ENCODE measurements around a stretch of chr3.

- PRO-cap, result no peak
Observed at GRCh38 chr3:71784160-71784579, 778 bp downstream of the PROK2 start.

DNA sequence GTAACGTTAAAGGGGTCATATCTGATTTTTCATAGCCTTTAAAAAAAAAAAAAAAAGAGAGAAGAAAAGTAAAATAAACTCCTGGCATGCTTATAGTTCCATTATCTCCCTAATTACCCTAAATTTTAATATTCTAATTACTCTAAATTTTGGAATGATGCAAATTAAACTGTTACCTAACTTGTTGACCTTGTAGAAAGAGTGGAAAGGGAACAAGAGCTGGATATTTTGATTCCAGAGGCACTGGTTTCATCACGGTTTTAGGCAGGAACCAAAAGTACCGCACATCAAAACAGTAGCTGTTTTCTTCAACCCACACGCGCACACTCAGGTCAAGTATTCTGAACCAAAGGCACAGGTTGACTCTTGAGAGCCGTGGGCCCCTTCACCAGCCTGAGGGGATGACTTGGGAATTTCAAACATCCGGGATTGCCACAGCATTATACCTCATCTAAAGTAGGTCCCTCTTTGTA is 87.9 kb upstream of the PROK2 start:
- PRO-cap, result no peak

DNA sequence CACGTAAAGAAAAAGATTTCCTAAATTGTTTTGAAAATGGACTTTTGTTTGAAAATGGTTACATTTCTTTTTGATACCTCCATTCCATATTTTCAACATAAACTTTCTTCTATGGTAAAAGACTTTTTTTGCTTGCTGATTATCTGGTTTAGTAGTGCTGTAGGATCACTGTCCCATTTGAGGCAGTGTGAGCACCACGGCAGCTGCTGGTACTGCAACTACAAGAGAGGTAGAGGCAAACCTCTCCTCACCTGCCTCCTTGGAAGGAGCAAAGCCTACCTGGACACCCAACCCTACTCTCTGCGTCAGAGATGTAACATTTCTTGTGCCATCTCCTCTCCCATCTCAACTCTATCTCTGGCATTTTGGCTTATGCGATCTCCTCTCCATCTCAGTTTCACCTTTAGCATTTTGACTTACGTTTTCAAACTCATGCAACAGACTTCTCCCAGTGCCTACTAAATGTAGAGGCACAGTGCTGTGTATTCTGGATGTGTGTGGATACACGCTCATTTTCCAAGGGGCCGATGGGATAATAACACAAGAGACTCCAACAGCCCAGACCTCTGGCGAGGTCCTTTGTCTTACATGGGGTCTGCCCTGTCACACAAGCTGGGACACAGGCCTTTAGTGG is 460.0 kb downstream of the SHQ1 start:
- PRO-cap, result no peak

DNA sequence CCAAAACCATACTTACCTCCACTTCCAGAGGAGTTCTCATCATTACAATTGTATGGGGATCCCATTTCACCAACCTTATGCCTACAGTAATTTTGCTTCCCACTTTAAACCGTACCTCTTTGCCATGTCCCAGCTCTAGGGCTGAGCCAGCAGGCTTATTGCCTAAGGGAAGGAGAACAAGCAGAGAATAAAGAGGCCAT is 357.3 kb downstream of the SHQ1 start:
- PRO-cap, result no peak

DNA sequence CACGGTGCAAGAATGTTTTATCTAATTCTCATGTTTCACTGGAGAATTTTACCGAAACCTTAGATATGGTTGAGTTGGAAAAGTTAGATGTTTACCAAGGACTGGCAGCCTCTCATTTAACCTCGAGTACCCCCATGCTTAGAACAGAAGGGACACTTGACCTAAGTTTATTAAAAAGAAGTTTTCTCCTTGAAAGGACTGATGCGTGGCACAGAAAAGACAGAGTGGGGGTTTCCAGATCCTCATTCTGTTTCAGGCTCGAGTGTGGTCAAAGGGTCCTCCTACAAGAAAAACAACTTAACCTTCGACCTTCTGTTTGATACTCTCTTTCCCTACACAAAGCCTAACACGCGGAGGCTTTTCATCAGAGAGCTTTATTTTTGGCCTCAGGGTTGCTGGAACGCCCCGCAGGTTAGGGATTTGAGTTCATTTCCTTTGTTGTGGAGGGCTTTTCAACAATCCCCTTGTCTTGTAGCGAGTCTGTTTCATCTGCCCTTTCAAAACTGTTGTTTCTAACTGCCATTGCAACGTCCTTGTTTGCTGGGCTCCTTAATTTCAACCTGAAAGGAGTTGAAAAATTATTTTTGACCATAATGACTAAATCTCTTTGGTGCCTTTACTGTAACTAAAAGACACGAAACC is 1.1 kb downstream of the GXYLT2 start:
- PRO-cap, result no peak

DNA sequence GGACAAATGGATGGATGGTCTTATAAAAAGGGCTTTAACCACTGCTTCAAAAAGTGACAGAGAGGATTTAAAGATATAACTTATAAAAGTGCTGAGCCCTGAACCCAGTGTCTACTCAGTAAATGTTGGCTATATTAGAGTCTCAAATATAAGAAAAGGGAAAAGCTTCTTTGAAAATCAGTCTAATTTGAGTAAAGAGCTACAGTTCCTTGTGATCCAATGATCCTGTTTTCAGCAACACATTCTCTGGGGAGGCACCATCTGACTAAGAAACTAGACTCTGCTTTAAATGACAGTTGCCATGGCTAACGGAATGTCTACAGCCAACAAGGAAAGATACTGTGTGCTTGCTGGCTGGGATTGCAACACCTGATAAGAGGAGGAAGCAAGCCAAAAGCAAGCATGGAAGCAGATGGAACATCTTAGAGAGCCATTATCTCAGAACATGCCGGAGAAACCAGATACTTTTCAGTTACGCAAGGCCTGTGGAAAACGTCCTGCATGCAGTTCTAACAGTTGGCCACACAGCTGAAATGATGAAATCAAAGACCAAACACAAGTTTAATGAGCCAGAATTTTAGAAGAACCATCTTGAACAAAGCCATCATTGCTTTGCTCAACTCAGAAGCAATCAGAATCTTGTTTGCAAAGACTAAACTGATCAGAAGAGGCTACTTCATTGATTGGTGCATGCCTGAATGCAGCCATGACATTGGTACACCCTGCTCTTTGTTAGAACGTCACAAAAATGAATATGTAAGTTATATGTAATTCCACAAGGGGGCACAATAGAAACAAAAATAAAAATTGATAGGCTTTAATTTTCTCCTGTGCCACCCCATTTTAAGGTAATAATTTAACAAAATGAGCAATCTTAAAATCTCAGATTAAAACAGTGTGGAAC is 50.7 kb downstream of the GXYLT2 start:
- PRO-cap, result no peak

DNA sequence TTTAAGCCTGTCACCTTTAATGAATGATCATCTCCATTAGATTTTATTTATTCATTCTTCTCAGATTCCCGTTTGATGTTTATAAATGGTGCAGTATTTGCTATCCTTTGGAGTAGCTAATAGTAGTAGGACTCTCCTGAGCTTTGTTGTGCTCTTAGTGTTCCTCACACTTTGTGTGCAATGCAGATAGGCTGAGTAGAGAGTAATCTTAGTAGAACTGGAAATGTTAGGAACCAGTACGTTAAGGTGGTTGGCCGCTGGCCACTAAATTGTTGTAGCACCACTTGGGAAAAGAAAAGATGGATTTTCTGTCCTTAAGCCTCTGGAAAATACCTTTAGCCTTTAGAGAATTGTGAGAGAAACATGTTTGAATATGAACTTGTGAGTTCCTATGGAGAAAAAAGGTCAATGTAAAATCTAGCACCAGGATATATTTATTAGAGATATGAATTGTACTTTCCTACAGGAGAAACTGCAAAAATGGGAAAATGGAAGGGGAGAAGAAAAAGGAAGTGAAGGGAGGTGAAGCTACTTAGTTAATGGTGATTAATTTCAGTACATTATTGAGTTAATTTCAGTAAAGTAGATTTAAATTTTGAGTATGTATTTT is 19.8 kb upstream of the EBLN2 start:
- PRO-cap, result no peak

GRCh38 chr3:73504909-73505155 is 119.9 kb downstream of the PDZRN3 start:
- PRO-cap, result no peak

GRCh38 chr3:73536881-73537465 is 87.8 kb downstream of the PDZRN3 start:
- PRO-cap, result no peak

DNA sequence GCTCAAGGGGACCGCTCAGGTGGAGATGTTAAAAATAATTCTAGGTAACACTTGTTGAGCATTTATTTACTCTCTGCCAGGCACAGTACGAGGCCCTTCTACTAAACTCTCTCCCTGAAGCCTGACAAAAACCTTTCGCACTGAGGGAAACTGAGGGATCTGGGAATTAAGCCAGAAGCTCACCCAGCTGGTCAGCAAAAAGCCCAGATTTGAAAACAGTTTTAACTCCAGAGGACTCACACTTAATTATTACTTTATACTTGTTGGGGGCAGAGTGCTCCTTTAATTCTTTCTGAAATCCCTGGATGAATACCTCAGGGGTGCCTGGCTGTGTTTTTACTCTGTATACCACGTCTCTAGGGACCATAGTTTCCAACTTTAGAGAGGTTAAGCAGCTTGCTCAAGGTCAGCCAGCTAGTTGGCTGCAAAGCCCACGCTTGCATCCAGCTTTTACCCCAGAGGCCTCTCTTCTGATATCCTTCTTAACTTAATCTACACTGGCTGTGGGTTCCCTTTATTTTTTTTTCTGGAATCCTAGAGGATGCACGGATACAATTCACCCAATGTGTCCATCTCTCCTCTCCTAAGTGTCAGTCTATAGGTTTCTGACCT is 1.5 kb downstream of the PDZRN3 start:
- PRO-cap, result no peak

DNA sequence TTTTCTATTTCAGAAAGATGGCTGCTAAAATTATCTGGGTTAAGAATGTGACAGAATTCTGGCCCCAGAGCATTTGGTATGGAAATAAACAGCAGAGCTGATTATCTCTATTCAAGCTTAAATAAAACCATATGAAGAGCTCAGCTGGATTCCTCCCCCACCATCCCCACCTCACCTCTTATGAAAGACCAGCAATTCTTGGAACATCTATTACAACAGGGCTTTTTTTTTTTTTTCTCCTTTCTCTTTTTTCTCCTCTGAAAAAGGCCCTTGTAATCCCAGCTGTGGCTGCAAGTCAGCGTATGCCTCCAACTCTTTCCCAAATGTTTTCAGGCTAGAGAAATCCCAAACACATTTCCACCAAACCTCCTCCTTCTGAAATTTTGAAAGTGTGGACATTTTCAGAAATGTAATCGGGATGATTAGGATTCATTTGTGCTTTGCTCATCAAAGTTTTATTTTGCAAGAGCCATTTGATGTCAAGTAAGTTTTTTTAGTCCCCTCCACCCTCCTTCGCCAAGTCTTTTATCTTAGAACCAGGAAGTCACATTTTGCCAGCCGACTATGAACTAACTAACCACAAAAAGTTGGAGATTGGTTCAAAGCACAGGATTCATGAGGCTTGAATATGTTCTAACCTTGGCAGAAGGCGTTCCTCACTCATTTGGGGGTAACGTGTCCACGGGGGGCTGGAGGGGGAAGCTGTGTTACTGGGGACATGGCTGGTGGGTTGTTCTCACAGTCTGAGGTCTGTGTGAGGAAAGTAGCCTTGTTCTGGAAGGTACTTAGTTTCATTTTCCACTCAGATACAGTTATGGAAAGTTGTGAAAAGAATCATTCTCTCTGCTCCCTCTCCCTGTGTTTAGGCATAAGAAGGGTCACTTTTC is 142.1 kb upstream of the PDZRN3 start:
- PRO-cap, result no peak

- PRO-cap, result no peak
Observed at GRCh38 chr3:74352146-74352596, 262.3 kb downstream of the CNTN3 start.

GRCh38 chr3:75671641-75672988 is 8.0 kb downstream of the FRG2C start:
- PRO-cap, result bidirectional peak, plus-strand start at chr3:75672254, minus-strand start at chr3:75672090; unidirectional peak, minus-strand start at chr3:75672529; unidirectional peak, minus-strand start at chr3:75672596

DNA sequence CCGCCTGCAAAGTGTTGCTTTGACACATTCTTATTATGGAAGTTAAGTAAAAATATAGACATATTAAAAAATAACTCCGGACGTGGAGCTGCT is 163 bp downstream of the ROBO2 start:
- PRO-cap, result no peak

DNA sequence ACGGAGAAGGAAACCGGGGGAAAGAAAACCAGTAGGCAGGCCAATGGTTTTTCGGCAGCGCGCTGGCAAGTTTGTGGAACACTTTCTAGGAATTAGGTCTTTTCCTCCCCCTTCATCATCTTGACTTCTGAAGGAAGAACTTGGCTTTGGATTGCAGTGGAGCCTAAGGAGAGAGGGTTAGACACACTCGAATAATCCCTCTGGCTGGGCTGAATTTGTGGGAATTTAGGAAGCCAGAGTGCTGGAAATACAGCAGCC is 339 bp downstream of the ROBO2 start:
- PRO-cap, result no peak

- PRO-cap, result no peak
Observed at GRCh38 chr3:78796790-78797281, 971.0 kb downstream of the ROBO1 start.

DNA sequence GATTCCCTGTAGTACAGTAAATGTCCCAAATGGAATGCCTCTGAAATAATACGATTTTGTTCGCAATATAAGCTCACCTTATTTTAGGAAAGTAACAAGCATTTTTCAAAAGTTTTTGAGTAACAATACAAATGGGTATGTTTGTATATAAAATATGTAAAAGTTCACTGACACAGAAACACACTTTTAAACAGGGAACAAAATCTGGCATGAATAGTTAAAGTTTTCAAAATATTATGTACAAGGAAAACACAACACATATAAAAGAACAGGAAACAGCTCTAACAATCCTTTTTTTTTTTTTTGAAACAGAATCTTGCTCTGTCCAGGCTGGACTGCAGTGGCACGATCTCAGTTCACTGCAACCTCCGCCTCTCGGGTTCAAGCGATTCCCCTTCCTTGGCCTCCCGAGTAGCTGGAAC is 846.3 kb downstream of the ROBO1 start:
- PRO-cap, result no peak

DNA sequence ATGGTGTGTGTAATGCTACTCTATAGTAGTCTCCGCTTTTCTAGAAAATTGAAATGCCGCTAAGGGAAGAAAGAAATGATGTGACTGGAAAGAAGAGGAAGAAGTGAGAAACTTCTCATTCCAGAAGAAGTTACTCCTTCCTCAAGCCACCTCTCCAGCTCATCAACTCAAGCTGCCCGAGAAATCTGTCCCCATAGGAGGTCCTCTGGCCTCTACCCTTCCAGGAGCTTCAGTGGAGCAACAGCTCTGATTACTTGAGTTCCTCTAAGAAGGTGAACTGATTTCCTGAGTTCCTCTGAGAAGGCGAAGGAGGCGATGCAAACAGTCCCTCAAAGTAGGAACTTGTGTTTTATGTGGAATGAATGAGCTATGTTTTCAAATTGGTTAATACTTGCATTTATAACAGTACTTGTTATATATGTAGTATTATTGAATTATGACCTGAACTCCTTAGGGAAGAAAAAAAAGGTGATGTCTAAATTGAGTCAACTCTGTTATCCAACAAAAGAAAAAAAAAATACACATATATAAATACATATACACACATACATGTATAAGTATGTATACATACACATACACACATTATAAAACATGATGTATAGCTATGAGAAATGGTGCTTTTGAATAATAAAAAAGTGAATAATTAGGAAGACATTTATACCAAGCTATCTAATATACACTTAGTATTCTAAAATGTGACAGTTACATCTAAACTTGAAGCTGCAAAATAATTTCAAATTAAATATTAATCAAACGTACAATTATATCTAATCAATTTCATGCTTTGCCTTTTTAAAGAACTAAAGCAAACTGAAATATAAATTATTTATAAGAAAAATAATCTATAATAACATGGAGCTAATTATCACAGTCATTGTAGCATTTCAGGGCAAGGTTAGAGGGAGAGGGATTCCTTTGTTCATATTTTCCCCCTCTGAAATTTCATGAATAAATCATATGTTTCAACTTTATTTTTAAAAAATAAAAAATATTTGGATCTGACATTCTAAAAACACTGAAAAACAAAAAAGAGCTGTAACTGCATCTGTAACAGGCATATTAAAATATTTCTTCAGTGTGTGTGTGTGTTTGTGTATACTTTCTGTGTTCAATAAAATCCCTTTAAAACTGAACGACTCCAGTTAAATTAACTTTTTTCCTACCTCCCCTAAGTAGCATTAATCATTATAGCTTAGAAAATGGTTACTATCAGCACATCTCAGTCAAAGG is 843.9 kb downstream of the ROBO1 start:
- PRO-cap, result no peak

DNA sequence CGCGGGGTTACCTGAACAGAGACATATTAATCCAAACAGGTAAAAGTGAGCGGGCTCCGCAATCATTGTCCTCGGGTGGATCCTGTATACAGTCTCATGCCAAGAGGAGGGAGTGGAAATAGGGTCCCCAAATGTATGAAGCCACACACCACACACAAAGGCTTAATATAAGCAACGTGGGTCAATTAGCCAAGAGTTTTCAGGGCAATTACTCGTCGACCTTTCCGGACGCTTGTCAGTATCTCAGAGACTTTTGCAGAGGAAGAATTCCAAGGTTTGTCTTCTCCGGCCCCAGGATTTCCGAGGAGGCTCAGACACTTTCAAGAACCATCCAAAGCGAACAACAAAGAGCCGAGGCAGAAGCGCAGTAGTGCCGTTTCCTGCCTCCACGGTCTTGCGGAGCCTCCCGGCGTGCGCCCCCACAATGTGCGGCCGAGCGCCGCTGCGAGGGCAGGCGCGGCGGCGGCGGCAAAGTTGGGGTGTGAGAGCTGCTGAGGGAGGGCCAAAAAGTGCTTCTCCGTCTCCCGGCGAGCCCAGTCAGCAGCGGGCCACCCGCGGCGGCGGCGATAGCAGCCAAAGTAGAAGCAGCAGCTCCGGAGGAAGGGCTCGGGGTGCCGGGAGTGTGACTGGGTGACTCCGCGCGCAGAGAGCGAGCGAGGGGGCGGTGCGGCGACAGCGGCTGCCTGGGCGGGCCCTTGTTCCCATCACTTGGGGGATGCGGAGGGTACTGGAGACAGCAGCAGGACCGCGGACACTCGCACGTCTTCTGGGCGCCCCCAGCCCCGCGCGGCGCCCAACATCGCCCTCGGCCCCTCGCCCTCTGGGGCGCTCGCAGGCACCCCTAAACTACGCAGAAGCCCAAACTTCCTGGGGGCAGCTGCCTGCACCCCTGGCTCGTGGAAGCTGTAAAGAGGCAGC is 749.1 kb downstream of the ROBO1 start:
- PRO-cap, result bidirectional peak, plus-strand start at position 707 of the sequence, minus-strand start at position 398 of the sequence

DNA sequence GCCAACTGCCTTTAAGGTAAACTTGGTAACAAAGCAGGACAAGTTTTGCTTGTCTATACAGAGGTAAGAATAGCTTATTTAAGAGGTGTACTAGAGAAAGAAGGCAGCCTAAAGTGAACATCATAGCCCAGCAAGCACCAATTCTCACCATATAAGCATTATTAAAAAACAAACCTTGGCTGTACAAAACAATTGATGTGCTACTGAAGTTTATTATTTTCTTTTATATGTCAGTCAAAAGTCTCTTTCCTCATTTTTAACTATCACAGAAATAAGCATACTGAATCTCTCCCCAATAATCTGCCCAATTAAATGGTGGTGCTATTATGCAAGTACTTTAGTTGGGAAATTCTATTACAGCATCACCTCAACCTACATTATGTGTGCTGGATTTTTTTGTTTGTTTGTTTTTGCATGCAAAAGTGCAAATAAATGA is 599.4 kb downstream of the GBE1 start:
- PRO-cap, result no peak

Data from bile duct (tissue), 1 donor.